ENCODE data around the gene MOCOS.

DNA sequence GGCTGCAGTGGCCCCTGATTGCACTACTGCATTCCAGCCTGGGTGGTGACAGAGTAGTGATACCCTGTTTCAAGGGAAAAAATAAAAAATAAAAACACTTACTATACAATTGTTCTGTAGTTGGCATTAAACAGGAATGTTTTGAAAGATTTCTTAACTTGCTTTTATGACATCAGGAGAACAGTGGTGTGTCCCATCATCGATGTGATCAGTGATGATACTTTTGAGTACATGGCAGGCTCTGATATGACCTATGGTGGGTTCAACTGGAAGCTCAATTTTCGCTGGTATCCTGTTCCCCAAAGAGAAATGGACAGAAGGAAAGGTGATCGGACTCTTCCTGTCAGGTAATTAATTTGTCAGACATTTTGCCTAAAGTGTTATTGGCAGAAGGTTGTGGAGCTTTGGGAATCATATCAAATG lies 105.3 kb downstream of the GALNT1 start:
- PRO-cap, 7 experiments: no peak in any of the 7 experiments
- RAMPAGE, long total RNA, 2 experiments: no peak in any of the 2 experiments

GRCh38 chr18:35707657-35708214 lies 126.2 kb downstream of the GALNT1 start:
- PRO-cap, 7 experiments: no peak in any of the 7 experiments
- RAMPAGE, long total RNA, 2 experiments: no peak in any of the 2 experiments

DNA sequence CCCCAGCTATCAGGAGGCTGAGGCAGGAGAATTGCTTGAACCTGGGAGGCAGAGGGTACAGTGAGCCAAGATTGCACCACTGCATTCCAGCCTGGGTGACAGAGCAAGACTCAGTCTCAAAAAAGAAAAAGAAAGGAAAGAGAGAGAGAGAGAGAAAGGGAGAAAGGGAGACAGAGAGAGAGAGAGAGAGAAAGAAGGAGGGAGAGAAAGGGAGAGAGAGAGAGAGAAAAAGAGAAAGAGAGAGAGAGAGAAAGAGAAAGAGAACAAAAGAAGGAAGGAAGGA lies 141.9 kb upstream of the C18orf21 start:
- PRO-cap, 7 experiments: no peak in any of the 7 experiments
- RAMPAGE, long total RNA, 2 experiments: no peak in any of the 2 experiments

DNA sequence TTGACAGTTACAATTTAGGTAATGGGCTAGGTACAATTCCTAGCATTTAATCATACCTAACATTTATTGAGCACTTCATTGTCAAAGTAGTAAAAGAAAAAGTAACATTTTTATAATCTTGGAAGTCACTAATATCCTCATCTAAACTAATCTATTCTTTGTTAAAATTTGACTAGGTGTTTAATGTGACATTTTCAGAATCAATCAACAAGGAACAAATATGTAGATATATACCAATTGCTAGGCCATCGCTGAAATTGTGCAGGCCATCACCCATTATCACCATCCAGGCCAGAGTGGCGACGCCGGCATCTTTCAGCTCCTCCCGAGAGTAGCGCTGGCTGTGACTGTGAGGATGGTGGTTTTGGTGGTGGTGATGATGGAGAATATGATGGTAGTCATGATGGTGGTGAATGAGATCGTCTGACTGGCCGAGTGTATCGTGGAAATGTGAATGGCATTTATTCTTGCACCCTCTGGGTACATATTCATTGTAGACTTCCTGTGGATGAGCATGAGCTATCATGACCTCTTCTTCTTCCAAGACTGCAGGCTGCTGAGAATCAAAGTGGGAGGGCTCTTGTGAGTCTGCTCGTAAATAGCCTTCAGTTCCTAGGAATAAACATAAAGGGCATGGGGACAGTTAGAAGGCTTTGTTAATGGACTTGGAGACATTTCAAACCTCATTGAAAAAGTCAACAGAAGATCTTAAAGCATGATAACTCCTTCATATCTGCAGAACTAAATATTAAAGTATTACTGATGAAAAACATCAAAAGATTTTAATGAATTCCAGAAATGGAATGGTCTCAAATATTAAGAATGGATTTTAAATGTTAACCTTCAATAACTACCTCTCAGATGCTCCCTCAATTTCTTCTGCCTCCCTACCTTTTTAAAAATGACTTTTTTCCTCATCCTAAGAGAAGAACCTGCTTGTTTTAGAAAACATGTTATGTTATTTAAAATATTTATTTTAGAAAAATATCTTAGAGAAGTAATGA lies 15.0 kb downstream of the SLC39A6 start:
- PRO-cap, 7 experiments: no peak in any of the 7 experiments
- RAMPAGE, long total RNA, 2 experiments: no peak in any of the 2 experiments

DNA sequence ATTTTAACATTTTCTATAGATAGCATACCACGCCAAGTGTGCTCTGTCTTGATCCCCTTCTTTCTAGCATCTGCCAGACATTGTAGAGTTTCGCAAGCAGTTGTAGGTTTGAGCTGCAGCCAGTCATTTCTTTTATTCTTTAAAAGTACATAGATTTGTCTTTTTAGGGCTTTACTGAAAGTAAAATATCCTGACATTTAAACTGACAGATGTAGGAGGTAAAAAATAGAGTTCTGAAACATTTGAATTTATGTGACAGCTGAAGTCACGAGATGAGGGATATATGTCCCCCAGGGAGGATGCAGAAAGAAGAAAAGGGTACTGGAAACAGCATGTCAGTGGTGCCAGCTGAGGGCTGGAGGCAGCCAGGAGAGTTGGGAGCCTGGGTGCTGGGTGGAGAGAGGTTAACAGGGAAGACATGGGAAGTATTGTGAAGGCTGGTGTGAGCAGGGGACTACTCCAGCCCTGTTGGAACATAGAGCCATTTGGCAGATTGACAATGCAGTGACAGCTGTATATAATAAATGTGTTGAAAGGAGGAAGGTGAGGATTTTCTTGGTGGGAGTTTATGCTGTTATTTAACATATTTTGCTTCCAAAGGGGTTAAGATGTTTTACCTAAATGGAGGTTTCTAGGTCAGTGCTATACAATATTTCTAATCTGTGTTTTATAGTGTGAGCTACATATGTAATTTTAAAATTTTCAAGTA lies 11.8 kb upstream of the MOCOS start:
- PRO-cap, 7 experiments: no peak in any of the 7 experiments
- RAMPAGE, long total RNA, 2 experiments: no peak in any of the 2 experiments

- PRO-cap, 7 experiments: peak in 7 of 7 experiments; most common plus-strand start chr18:36187530 (in 5); most common minus-strand start chr18:36187438 (in 6)
- RAMPAGE, long total RNA, 2 experiments: start-site peak on the plus strand in 1 of 2 experiments, at chr18:36187517-36187575 at its widest, 10 reads per replicate; start-site peak on the minus strand in 2 of 2 experiments, at chr18:36187390-36187446 at its widest, 95 to 132 reads per replicate
Observed at GRCh38 chr18:36187242-36187610, at the start of gene MOCOS. TSS of gene MOCOS (plus strand) at chr18:36187497.

DNA sequence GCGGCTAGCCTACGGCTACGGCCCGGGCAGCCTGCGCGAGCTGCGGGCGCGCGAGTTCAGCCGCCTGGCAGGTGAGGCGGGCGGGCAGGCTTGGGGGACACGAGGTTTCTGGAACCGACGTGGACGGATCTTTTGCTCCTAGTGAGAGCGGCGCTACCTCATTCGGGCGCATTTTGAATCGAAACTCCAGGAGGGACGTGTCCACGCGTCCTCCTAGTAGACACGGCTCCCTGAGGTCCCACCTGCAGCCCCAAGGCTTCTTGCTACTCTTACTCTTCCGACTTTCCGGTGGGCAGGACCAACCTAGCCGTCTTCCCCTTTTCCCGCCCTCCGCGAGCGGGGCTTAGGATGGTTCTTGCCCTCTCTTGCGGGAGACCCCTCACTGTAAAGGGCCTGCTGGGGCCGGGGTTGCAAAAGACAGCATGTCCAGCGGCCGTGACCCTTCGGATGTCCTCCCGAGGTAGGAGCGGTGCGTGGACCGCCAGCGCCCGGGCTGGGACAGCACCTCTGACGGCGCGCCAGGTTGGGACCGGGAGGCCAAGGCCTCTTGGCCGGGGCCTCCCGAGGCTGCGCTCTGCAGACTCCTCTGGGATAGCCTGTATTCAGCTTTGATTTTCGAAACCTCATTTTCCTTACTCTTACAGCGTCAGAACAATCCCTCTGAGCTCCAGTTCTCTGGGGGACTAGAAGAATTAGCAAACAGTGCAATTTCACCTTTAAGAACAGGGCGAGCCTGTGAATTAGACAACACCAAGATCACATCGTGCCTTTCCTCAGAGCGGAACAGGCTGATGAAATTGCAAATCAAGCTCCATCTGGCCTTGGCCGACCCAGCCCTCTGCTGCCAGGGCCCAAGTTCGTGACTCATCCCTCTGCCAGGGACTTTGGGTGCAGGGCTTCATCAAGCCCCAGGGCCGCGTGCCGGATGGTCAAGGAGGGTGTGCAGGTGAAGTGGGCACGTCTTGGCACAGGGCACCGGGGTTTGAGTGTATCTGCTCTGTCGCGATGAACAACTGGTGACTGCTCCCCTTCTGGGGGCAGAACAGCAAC lies 639 bp downstream of the MOCOS start:
- PRO-cap, 7 experiments: peak in 5 of 7 experiments; most common plus-strand start position 272 of the sequence (in 2); most common minus-strand start position 512 of the sequence (in 5)
- RAMPAGE, long total RNA, 2 experiments: start-site peak on the plus strand in 1 of 2 experiments, centred at position 503 of the sequence, 12 reads per replicate

DNA sequence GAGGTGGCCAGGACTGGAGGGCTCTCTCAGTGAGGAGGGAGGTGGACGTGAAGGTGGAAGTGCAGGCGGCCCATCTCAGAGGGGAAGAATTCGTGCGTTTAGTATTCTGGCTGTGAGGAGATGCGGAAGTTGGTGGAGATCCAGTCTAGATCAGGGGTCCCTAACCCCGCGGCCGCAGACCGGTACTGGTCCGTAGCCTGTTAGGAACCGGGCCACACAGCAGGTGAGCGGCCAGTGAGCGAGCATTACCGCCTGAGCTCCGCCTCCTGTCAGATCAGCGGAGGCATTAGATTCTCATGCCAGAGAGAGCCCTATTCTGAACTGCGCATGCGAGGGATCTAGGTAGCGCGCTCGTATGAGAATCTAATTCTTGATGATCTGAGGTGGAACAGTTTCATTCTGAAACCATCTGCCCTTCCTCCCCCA lies 1.6 kb upstream of the FHOD3 start:
- PRO-cap, 7 experiments: peak in 3 of 7 experiments; most common plus-strand start position 319 of the sequence (in 2)
- RAMPAGE, long total RNA, 2 experiments: no peak in any of the 2 experiments

DNA sequence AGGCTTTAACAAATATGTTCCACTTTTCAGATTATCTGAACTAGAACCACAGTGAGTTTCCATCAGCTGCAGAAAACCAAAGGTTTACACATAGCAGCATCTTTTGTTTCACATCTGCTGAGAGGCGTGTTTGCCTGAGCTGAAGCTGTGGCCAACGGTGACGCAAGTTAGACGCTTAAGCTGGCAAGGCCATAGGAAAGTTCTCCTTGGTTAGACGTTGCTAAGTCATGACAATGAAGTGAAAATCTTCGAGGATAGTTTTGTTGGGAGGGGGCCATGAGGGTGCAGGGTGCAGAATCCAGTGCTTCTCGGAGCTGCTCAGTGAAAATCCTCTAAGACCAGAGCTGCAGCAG lies 105.2 kb downstream of the FHOD3 start:
- PRO-cap, 7 experiments: no peak in any of the 7 experiments
- RAMPAGE, long total RNA, 2 experiments: no peak in any of the 2 experiments

- PRO-cap, 7 experiments: no peak in any of the 7 experiments
- RAMPAGE, long total RNA, 2 experiments: no peak in any of the 2 experiments
Observed at GRCh38 chr18:36501027-36501385, 203.5 kb downstream of the FHOD3 start.

- PRO-cap, 7 experiments: no peak in any of the 7 experiments
- RAMPAGE, long total RNA, 2 experiments: no peak in any of the 2 experiments
Observed at GRCh38 chr18:36960882-36961502, 132.1 kb downstream of the KIAA1328 start.

DNA sequence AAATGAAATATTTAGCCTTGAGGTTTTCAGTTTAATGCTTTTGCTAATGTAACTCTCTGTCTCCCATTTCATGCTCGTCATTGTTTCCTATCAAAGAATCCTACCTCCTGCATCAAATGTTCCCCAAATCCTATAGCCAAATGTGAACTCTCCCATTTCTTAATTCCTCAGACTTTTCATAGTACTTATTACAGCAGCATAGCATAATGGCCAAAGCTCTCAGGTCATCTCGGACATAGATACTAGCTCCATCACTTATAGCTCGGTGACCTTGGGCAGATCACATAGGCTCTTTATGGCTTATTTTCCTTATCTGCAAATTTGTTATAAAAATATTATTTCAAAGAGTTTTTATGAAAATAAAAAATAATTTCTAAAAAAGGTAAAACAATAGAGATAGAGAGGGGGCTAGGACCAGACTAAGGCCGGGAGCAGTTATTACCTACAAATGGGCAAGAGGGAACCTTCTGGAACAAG lies 341.6 kb downstream of the KIAA1328 start:
- PRO-cap, 7 experiments: peak in 1 of 7 experiments; most common minus-strand start position 293 of the sequence (in 1)
- RAMPAGE, long total RNA, 2 experiments: no peak in any of the 2 experiments

GRCh38 chr18:37485146-37485985 lies 80.2 kb downstream of the CELF4 start:
- PRO-cap, 7 experiments: peak in 4 of 7 experiments; most common plus-strand start chr18:37485745 (in 3); most common minus-strand start chr18:37485457 (in 4)
- RAMPAGE, long total RNA, 2 experiments: no peak in any of the 2 experiments

- PRO-cap, 7 experiments: no peak in any of the 7 experiments
- RAMPAGE, long total RNA, 2 experiments: no peak in any of the 2 experiments
Observed at GRCh38 chr18:37568617-37569244, 3.1 kb upstream of the CELF4 start.

DNA sequence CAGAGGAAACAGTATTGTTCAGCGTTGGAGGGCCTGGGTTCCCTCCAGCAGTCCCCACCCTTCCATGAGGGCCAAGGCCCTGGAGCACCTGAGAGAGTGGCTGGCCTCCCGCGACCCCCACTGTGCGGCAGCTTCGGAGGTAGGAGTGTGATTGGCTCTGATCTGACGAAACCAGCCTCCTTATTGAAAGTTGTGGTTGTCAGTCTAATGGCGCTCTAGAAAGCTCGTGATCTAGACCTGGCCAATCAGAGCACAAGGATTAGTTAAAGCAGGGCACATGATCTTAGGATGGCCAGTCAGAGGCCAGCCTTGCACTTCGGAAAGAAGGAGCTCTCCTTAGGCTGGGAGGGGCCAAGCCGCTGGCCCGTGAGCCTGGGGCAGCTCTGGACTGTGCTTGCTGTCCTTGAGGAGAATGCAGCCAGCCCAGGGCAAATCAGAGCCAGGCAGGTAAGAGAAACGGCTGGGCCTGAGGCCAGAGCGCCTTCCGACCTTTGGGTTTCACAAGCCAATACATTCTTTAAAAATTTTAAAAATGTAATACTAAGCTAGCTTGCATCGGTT lies 104.6 kb upstream of the CELF4 start:
- PRO-cap, 7 experiments: no peak in any of the 7 experiments
- RAMPAGE, long total RNA, 2 experiments: no peak in any of the 2 experiments

- PRO-cap, 7 experiments: no peak in any of the 7 experiments
- RAMPAGE, long total RNA, 2 experiments: no peak in any of the 2 experiments
Observed at GRCh38 chr18:38725522-38725721, 1159.8 kb upstream of the CELF4 start.

- PRO-cap, 7 experiments: peak in 2 of 7 experiments; most common plus-strand start chr18:39841701 (in 2); most common minus-strand start chr18:39841539 (in 2)
- RAMPAGE, long total RNA, 2 experiments: start-site peak on the plus strand in 1 of 2 experiments, at chr18:39841731-39841745 at its widest, 17 reads per replicate
Observed at GRCh38 chr18:39841441-39842336, 2113.3 kb upstream of the PIK3C3 start.

GRCh38 chr18:40085182-40085640 lies 1869.8 kb upstream of the PIK3C3 start:
- PRO-cap, 7 experiments: no peak in any of the 7 experiments
- RAMPAGE, long total RNA, 2 experiments: no peak in any of the 2 experiments

- PRO-cap, 7 experiments: no peak in any of the 7 experiments
- RAMPAGE, long total RNA, 2 experiments: no peak in any of the 2 experiments
Observed at GRCh38 chr18:41631509-41631966, 323.5 kb upstream of the PIK3C3 start.

- PRO-cap, 7 experiments: no peak in any of the 7 experiments
- RAMPAGE, long total RNA, 2 experiments: no peak in any of the 2 experiments
Observed at GRCh38 chr18:42162694-42162968, 207.6 kb downstream of the PIK3C3 start.